Placental epithelial cell (primary cell): ENCODE results near the gene PPP1R12B.

GRCh38 chr1:201791243-201791879 is 37.6 kb upstream of the IPO9 start:
- CAGE, long polyA plus RNA, result no peak

- CAGE, long polyA plus RNA, result no peak
Measured at GRCh38 chr1:201880876-201881393, 7.8 kb upstream of the SHISA4 start.

- CAGE, long polyA plus RNA, result no peak
Measured at GRCh38 chr1:201912852-201913432, 24.2 kb downstream of the SHISA4 start.

DNA sequence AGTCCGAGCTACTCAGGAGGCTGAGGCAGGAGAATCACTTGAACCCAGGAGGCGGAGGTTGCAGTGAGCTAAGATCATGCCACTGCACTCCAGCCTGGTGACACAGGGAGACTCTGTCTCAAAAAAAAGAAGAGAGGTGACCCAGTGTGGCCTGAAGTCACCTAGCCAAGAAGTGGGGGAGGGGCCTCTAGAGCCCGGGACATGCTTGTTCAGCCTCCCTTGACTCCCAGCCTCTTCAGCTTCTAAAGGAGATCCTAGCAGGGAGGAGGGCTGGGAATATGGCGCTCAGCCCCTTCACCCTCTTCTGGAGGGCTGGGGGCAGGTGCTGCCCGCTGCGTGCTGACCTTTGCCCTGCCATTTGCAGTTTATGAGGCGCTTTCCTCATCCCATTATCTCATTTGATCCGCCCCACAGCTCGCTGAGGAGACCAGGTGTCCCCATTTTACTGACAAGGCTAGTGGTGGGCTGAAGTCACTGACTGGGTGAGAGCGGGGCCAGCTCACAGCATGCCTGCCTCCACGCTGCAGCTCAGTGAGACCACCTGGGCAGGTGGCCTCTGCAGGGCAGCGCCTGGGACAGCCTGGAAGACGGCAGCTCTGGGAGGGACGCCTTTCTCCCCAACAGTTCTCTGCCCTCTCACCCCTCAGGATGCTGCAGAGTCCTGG is 7.4 kb downstream of the ELF3 start:
- CAGE, long polyA plus RNA, result no peak

DNA sequence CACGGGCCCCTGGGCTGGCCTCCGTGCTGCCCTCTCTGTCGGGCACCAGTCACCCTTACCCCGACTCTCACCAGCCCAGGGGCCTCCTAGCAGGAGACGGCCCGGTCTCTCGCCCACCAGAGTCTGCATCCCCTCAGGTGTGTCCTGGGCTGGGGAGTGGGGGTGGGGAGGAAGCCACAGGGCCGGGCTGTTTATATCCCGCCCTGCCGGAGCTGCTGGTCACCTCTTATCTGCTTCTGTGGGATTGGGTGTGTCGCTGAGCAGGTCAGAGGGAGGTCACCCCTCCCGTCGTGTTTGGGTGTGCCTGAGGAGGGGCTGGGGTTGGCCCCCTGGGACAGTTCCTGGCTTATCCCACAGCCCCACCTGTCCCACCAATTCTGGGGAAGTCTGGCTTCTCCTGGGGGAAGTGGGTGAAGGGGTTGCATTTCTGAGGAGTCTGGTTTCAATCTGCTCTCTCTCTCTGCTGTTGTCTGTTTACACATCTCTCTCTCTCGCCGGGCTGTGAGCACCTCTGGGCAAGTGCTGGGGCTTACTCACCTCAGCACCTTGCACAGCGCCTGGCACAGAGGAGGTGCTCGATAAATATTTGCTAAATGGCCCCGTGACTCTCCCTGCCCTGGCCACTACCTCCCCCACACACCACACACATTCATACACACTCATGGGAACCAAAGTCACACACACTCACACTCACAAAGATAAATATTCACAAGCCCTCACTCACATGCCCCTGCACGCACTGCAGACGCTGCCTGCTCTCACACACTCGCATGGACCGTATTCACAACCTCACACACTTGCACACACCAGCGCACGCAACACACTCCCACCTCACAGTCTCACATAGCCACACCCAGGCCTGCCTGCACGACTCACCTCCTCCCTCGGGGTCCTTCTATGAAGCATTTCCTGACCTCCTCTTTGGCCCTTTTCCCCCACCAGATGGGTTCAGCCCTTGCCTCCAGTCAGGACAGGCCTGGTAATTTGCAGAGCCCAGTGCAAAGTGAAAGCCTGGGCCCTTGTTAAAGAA is 8.3 kb downstream of the ELF3 start:
- CAGE, long polyA plus RNA, result no peak

- CAGE, long polyA plus RNA, result no peak
Measured at GRCh38 chr1:202057996-202059027, 47.9 kb downstream of the ELF3 start.

DNA sequence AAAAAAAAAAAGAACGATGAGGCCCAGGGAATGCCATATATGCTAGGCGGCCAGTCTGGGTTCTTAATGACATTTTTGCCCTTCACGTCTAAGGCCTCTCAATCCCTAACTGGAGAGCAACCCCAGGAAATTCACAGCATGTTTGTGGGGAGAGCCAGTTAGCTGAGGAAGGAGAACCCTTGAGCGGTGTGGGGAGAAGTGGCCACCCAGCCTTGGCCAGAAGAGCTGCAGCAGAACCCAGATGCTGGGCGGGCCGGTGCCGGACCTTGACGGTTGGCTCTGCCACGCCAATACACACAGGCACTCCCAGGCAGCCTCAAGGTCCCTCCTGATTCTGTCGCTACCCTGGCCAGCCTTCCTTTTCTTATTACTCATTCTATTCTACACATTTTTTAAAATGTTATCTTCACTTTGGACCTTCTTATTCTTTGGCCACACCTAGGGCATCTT is 50.6 kb upstream of the GPR37L1 start:
- CAGE, long polyA plus RNA, result no peak

DNA sequence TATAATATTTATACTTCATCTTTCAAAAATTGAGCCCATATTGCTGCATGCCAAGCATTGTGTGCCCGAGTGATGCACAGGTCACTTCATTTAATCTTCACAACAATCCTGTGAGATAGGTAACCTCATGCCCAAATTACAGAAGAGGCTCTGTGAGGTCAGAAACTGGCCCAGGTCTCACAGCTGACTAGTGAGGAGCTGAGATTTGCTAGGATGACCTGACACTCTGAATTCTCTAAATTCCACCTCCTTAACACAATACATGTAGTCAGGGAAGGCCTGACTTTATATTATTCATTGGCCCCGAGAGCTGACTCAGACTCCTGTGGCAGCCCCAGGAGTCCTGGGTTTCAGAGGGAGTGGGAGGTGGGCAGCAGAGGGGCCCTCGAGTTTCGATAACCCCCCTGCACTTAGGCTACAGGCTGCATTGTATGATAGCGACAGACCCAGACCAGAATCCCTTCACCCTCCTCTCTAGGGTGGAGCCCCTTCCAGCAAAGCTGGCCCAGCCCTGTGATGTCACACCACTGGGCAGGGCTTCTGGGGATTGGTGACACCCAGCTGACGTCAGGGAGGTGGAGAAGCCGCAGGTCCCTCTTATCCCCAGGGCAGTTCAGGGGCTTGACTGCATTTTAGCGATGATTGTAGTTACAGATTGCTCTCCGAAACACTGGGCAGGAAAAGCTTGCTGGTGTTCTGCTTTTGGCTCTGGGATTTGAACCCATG is 17.1 kb upstream of the GPR37L1 start:
- CAGE, long polyA plus RNA, result no peak

- CAGE, long polyA plus RNA, result no peak
Measured at GRCh38 chr1:202130297-202131430, 7.9 kb downstream of the GPR37L1 start.

DNA sequence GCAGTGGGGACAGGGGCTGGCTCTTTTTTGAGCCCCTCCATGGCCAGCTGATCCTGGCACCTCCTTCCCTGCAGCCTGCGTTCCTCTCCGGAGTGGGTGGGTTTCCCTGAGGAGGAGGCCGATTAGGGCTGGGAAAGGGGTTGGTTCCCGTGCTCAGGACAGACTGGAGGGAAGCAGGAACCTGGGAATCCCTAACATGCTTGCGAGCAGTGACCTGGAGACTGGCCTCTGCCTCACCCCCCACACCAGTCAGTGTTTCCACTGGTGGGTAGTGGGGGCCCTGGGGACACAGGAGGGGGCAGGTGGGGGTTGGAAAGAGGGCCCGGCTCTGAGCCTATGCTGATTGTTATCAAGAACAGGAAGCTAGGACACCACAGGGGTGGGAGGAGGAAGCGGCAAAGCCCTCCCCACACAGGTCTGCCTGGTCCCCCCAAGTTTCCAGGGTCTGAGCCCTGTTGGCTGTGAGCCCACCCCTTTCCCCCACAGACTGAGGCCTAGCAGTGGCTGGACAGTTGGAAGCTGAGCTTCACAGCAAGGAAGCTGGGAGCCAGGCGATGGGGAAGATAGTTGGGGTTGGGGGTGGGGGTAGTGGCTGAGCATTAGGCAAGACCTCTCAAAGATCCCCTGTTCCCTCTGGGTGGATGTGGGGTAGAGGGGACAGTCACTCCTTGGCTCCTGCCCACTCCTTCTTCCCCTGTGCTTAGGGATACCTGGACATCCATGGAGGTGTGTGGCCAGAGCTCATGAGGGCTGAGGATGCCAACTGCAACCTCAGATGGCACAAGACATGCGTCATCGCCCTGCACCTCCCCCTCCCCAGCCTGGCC is 1.7 kb upstream of the PTPN7 start:
- CAGE, long polyA plus RNA, result no peak

- CAGE, long polyA plus RNA, result no peak
Measured at GRCh38 chr1:202200681-202201052, 7.1 kb downstream of the LGR6 start.

DNA sequence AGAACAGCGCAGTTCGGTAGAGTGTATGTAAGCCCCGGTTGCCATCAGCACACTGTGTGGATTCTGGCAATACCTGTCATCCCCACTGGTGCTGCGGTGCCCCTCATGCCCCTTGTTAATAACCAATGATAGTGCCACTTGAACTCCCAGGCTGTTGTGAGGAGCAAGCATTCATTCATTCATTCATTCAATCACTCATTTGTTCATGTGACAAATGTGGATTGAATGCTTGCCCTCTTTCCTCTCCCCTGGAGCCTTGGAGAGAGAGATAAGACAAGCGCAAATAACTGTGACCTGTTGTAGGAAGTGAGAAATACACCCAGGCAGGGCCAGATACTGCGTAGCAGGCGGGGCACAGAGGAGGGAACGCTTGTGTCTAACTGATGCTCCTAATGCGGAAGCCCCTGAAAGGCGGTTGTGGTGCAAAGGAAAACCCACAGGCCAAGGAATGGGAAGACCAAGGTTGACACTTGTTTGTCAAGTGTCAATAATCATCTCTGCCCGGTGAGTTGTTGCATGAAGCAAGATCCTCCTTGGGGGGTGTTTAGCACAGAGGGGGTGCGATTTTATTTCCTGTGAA is 9.9 kb downstream of the LGR6 start:
- CAGE, long polyA plus RNA, result no peak

- CAGE, long polyA plus RNA, result no peak
Measured at GRCh38 chr1:202234328-202234706, 40.7 kb downstream of the LGR6 start.

DNA sequence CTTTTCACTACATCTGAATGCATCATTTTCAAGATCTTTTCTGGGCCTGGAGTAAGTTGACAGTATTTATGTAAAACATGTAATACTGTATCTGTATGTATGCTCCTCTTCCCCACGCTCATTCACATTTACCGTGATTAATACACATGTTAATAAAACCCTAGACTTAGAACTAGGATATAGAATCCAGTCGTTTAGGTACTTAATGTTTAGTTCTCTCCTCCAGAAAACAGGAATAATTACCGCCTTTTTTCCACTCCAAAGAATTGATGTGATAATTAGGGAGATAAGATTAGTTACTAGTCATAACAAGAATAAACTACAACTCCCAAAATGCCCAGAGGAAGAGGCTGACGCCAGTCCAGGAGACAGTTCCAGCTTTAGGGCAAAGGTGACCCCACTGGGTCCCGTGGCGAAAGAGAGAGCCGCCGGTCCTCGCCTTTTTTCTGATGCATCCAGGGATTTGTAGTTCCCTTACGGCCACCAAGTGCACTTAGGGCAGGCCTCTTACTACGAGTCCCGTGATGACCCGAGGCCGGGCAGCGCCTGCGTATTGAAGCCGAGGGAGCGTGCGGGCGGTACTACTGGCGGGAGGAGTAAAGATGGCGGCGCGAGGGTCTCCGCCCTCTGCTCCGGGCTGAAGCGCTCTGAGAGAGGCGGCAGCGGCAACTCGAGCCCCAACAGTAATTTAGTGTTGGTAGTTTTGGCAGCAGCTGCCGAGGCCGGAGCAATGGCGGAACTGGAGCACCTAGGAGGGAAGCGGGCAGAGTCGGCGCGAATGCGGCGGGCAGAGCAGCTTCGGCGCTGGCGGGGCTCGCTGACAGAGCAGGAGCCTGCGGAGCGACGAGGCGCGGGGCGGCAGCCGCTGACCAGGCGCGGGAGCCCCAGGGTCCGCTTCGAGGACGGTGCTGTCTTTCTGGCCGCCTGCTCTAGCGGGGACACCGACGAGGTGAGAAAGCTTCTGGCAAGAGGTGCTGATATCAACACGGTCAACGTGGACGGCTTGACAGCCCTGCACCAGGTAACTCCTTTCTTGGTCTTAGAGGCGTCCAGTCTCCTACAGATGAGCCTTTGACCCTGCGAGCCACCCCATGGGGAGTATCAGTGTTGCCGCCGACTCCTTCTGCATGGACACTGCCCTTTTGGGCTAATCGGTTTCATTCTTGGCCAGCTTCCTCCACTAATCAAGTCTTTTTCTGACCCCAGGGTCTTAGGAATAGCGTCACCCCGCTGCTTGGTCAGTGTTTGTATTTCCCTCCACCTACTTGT is at the start of gene PPP1R12B:
PPP1R12B (plus strand) TSS at position 578 of the 1,269 bp plus-strand sequence.
- CAGE, long polyA plus RNA, result no peak

GRCh38 chr1:202499941-202500453 is 151.5 kb downstream of the PPP1R12B start:
- CAGE, long polyA plus RNA, result no peak

GRCh38 chr1:202542400-202543189 is 167.7 kb downstream of the SYT2 start:
- CAGE, long polyA plus RNA, result no peak

GRCh38 chr1:202545680-202546191 is 164.5 kb downstream of the SYT2 start:
- CAGE, long polyA plus RNA, result no peak

DNA sequence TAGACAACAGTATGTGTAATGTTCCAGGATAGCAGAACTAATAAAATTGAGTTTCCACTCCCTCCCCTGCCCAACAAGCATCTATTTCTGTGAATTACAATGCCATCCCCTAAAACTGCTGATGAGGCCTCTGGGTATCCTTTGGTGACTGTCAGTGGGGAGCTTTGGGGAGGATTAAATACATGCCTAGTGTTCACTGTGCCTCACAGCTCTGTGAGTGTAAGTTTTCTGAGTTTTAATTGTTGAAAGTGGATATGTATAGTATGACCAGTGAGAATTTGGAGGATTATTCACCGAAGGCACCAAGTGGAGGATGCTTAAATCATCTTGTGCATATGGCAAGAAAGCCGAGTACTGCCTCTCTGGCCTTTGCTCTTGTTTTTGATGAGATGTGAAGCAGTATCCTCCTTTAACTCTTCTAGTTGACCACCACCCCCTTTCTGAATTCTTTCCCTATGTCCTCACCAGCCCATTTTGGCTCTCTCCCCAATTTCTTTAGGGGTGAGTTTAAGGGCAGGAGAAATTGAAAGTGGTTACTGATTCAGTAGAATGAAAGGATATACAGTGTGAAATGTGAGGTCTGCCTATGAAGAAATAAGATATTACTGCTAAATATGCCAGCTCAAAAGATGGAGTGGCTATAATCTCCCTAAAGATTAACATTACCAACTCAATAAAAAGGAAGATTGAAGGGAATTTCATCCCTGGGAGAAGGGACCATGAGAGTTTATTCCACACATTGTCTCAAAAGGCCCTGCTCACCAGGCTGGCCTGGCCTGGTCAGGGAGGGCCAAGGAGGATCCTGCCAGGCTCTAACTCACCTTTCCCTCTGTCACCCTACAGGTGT is 130.4 kb downstream of the SYT2 start:
- CAGE, long polyA plus RNA, result no peak

GRCh38 chr1:202581072-202581960 is 128.9 kb downstream of the SYT2 start:
- CAGE, long polyA plus RNA, result no peak

GRCh38 chr1:202590726-202591462 is 119.4 kb downstream of the SYT2 start:
- CAGE, long polyA plus RNA, result no peak